Fibroblast of villous mesenchyme (primary cell): ENCODE data around the genes POLD1, KLK1 and KLK3.

- CAGE, long polyA plus RNA: no peak
These were observed 2.4 kb upstream of the PNKP start for GRCh38 chr19:49869540-49870403.

- CAGE, long polyA plus RNA: no peak
These were observed 1.6 kb downstream of the IL4I1 start for GRCh38 chr19:49894886-49895742.

DNA sequence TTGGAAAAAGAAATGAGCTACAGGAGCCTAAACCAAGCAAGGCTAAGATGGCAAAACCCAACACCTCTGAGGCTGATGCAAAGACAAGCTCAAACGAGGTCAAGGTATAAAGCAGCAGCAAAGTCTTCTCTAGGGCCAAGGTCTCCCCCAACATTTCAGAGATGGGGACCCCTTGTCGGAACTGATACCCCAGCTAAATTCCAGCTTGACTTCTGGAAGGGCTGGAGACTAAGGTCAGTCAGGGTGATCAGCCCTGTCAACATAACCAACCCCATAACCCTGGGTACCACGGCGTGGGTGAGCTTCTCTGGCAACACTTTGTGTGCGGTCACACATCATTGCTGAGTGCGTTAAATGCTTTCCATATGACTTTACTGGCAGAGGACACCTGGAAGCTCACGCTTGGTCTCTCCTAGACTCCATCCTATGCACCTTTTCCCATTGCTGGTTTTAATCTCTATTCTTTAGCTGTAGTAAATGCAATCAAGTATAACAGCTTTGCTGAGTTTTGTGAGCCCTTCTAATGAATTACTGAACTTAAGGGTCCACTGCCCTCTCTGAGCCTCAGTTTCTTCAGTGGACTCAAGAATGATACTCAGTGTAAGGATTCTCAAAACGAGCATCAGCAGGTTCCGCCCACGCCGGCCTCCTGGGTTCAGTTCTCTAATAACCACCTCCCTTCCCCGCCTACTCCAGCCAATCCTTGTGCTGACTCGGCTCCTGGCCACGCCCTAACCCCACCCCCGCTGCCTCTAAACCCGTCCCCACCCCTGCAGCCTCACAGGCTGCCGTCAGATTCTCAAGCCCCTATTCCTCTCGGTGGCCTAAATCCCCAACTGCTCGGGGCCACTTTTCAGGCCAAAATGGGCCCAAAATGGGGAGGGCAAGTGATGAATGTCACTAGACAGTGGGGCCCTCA lies 24.3 kb downstream of the ZNF473 start:
- CAGE, long polyA plus RNA: no peak

DNA sequence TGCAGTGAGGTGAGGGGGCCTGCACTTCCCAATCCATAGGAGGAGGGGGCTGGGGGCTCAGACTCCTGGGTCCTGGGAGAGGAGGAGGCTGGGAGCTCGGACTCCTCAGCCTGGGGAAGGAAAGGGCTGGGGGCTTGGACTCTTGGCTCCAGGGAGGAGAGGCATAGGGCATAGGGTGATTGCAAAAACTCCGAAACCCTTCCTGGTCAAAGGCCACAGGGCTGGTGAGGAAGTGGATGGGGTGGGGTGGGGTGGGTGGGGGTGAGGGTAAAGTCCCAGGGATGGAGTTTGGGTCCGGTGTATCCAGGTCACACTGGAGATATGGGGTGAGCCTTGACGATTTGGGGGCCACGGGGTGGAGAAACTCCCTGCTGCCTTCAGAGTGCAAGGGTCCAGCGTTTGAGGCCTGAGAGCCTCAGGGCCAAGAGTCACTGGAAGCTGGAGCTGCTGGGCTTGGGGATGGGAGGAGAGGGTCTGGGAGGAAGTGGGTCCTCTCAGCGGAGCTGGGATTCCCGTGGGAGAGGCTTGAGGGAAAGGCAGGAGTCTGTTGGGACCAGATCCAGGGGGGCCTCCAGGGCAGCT lies 2.8 kb downstream of the MYH14 start:
- CAGE, long polyA plus RNA: no peak

GRCh38 chr19:50257261-50257701 lies 53.9 kb downstream of the MYH14 start:
- CAGE, long polyA plus RNA: no peak

- CAGE, long polyA plus RNA: no peak
These were observed 56.7 kb downstream of the KCNC3 start for GRCh38 chr19:50272382-50272978.

GRCh38 chr19:50347091-50347578 lies 18.0 kb upstream of the KCNC3 start:
- CAGE, long polyA plus RNA: no peak

DNA sequence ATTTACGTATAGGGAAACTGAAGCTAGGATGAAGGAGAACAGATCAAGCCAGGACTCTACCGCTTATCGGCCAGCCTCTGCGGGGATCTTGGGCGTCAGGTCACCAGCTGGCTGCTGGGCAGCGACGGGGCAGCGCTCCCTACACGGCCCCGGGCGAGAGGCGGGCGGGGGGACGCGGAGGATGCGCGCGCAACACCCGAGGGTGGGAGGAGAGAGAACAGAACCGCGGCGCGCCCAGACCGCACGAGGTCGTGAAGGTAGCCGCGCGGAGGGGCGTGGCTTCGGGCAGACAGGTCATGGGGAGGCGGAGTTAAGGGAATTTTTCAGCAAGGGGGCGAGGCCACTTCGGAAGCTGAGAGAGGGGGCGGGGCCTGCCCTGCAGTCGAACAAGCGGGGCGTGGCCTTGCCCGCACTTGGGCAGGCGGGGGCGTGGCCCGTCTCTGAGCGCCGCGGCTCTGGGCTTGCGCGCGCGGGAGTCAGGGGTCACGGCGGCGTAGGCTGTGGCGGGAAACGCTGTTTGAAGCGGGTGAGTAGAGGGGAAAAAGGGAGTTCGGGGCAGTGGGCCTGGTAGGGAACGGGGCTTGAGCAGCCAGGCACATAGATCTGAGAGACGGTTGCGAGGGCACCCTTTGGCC lies at the start of gene POLD1:
Gene POLD1, plus strand, starts transcription at position 483 of the 635 bp plus-strand sequence.
- CAGE, long polyA plus RNA: no peak

DNA sequence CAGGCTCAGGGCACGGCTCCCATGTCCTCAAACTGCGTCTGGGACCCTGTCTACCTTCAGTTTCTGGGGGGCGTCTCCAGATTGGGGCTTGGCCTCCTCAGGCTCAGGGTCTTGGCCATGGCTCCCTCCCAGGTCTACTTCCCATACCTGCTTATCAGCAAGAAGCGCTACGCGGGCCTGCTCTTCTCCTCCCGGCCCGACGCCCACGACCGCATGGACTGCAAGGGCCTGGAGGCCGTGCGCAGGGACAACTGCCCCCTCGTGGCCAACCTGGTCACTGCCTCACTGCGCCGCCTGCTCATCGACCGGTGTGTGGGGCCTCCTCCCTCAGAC lies 4.1 kb upstream of the SPIB start:
- CAGE, long polyA plus RNA: no peak

GRCh38 chr19:50499964-50501103 lies 10.7 kb downstream of the JOSD2 start:
- CAGE, long polyA plus RNA: no peak

DNA sequence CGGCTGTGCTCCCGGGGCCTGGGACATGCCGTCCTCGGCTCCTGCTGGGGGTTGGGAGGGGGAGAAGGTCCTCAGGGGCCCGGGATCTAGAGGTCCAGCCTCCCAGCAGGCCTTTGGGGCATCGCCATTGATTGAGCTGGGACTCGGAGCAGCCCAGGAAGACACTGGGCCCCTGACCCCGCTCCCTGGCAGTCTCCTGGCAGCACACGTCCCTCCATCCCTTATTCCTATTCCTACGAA lies 666 bp downstream of the JOSD2 start:
- CAGE, long polyA plus RNA: no peak

DNA sequence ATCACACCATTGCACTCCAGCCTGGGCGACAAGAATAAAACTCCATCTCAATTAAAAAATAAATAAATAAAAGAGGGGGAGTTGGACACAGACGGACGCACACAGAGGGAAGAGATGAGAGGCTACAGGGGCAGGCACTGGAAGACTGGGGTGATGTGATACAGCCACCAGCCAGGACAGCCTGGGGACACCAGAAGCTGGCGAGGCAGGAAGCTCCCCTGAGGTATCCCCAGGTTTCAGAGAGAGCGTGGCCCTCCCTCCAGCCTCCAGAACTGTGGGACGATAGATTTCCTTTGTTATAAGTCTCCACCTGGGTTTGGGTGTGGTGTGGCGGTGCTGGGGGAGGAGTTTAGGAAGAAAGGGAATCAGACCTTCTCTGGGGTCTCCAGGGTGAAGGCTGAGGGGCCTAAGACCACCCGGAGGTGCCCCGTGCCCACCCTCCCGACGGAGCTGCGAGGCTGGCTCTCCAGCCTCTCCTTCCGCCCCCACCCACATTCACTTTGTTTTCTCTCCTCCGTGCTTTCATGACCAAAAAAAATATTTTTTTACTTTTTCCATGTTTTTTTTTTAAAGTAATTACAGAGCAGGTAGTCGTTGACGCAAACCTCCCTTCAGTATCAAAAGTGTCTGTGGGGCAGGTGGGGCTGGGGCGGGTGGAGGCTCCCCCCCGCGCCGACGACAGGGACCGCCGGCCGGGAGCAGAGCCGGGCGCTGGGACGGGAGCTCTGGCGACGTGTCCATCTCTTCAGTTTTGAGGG lies 2.8 kb upstream of the ASPDH start:
- CAGE, long polyA plus RNA: no peak

DNA sequence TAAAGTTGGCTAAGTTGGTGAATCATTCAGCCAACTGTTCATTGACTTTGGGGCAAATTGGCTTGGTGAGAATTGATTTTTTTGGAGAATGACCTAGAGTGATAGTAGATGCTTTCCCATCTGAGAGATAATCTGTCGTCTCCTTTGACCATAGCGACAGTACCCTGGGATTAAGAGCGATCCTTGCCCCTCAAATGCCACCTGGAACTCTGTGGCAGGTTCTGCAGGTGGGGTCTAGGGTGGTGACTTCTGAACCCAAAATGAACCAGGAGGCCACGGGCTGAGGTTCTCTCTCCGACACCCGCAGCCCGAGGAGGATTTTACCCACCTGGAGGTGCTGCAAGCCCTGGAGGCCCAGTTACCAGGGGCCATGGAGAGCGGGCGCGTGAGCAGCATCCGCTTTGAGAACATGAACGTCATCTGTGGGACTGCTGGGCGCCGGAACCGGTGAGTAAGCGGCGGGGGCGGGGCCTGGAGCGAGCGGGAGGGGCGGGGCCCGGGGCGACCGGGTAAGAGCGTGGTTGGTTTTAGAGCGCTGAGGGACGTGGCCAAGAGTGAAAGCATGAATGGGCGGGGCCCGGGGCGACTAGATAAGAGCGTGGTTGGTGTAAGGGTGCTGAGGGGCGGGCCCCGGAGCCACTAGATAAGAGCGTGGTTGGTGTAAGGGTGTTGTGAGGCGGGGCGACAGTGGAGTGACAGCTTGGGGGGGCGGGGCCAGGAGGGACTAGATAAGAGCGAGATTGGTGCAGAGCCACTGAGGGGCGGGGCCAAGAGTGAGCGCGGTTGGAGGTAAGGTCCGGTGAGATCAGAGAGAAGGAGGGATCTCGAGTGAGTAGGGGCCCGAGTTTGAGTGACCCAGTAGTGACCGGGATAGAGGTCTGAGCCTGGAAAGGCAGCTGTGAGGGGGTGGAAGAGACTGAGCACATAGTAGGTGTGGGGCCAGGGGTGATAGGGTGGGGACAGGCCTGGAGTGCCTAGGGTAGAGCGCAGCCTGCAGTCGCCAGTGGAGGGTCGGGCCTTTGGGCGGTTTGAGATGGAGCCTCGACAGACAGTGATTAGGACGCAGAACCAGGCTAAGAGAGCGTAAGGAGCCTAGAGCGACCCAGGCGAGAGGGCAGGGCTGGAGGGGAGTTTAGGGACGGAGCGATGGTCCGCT lies 8.8 kb downstream of the C19orf81 start:
- CAGE, long polyA plus RNA: no peak

- CAGE, long polyA plus RNA: no peak
These were observed 9.8 kb downstream of the C19orf81 start for GRCh38 chr19:50658838-50659640.

DNA sequence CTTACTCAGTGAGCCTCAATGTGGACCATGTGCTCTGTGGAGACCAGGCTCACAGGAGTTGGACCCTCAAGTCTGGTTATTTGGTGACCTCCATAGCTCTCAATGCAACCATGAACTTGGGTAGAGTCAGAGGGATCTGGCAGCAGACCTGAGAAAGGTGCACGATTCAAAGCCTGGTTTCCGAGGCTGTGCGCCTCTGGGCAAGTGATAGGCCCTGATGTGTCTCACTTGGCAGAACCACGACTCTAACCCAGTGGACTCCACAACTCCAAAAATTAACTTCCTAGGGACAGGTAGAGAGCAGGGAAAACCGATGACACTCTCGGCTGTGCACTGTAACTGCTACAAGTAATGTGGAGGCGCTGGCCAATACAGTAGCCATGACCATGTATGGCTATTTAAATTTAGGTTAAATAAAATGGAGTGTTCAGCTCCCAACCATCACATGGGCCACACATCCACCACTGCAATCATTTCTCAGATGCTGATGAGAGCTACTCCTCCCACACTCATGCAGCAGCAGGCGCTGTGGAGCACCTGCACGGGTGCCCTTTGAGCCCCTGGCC lies 5.7 kb downstream of the ACP4 start:
- CAGE, long polyA plus RNA: no peak

DNA sequence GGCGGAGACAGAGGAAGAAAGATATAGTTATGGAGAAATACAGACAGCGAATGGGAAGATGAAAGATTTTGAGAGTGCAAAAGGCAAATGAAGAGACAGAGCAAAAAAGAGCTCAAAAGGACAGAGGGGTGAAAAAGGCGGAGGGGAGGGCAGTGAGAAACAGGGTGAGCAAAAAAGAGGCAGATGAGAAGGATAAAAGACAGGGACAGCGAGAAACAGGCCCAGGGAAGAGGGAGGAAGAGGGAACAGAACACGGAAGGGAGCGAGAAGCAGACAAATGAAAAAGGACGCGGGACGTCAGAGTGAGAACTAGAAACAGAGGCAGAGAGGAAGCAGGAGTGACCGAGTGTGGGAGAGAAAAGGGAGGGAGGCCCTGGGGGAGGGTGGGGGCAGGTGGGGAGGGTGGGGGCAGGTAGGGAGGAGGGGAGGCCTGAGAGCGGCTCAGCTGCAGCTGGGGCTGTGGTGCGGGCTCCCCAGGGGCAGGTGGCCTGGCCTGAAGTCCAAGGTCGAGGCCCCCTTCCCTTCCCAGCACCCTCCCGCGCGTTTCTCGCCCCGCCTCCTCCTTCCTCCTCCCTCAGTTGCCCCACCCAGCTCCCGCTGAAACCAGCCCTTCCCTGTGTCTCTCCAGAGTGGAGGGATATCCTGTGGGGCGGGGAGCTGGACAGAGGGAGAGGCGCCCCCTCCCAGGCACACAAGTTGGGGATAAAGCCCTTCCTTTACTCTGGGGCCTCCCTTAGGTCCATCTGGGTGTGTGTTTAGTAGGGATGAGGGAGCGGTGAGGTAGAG lies 2.8 kb downstream of the KLK1 start:
- CAGE, long polyA plus RNA: no peak

DNA sequence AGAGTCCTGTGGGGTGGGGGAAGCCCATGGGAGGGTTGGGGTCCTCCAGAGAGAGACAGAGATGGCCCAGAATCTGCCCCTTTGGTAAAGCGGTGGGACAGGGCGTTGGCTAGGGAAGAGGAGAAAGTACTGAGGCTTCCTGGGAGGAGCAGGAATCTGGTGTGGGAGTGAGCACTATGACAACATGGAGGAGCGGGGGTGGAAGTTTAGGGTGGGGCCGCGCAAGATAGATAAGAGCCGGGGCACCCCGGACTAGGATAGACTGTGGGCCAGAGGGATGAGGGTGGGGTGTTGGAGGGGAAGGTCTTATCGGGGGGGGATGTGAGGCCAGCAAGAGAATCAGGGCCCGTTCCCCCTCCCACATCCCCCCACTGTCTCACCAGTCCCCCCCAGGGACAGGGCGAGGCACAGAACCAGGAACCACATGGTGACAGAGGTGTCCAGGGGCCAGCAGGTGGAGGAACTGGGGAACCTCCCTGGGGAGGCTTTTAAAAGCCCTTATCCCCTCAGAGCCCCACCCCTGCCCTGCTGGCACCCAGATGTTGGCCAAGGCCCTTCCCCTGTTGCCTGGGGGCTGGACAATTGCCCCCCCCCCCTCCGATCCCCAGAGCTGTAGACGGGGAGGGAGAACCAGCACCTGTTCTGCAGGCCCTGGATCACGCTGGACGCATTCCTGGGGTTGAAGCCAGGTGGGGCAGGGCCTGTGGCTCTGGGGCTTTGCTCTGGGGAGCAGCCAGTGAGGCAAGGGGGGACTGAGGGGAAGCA lies at the start of gene KLK1:
Gene KLK1, minus strand, starts transcription at position 465 of the 765 bp plus-strand sequence.
- CAGE, long polyA plus RNA: no peak

DNA sequence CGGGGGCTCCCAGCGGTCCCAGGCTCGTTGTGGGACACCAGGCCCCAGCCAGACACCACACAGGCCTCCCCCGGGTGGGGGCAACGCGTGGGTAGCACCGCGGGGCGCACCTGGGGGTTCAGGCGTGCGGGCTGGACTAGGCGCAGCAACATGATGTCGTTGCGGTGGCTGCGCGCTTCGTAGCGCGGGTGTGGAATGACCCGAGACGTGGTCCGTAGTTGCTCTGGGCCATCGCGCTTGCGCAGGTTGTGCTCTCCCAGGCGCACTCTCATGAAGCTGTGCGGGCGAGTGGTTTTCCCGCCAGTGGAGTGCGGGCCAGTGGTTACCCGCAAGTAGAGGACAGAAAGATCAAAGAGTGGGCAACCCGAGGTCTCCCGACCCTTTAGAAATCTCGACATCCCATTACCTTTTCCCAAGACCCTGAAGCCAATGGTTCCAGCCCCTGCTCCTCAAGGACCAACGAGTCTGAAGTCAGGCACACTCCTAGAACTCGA lies 3.3 kb upstream of the KLK1 start:
- CAGE, long polyA plus RNA: no peak

DNA sequence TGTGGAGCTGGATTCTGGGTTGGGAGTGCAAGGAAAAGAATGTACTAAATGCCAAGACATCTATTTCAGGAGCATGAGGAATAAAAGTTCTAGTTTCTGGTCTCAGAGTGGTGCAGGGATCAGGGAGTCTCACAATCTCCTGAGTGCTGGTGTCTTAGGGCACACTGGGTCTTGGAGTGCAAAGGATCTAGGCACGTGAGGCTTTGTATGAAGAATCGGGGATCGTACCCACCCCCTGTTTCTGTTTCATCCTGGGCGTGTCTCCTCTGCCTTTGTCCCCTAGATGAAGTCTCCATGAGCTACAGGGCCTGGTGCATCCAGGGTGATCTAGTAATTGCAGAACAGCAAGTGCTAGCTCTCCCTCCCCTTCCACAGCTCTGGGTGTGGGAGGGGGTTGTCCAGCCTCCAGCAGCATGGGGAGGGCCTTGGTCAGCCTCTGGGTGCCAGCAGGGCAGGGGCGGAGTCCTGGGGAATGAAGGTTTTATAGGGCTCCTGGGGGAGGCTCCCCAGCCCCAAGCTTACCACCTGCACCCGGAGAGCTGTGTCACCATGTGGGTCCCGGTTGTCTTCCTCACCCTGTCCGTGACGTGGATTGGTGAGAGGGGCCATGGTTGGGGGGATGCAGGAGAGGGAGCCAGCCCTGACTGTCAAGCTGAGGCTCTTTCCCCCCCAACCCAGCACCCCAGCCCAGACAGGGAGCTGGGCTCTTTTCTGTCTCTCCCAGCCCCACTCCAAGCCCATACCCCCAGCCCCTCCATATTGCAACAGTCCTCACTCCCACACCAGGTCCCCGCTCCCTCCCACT lies at the start of gene KLK3:
Gene KLK3, plus strand, starts transcription at position 509 of the 805 bp plus-strand sequence.
- CAGE, long polyA plus RNA: no peak

- CAGE, long polyA plus RNA: no peak
These were observed 4.1 kb downstream of the KLK2 start for GRCh38 chr19:50877207-50877892.